SK-N-DZ (cell line): ENCODE measurements around the genes CELA2B and PADI3.

DNA sequence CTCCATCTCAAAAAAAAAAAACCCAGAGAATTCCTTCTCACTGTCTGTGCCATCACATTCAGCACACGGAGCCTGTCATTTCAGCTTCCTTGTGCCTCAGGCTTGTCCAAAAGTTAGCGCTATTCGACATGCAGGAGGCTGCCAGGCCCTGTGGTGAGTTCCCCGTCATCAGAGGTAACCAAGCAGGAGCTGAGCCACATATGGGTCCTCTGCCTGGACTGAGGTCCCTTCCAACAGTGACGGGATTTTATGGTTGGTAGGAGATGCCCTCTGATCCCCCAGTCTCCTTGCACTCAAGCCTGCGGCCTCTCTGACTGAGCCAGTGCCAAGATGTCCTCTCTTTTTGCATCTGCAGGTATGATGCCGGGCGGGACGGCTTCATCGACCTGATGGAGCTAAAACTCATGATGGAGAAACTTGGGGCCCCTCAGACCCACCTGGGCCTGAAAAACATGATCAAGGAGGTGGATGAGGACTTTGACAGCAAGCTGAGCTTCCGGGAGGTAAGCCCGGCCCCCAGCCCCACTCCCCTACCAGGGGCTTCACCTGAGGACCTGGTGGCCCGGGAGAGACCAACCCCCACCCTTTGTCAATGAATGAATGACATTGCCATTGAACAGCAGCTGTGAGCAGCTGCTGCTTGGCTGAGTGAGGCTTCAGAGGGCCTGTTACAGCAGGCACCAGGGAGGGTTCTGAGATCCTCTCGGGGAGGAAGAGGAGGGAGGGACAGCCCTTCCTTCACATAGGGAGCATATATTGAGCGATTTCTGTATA, 12.5 kb upstream of the CTRC start:
RAMPAGE:
- cytosol, long total RNA, result no peak
- nucleus, long total RNA, result no peak

GRCh38 chr1:15475960-15476300, at the start of gene CELA2B:
TSS of gene CELA2B (plus strand) at chr1:15476104.
RAMPAGE:
- cytosol, long total RNA, result no peak
- nucleus, long total RNA, result no peak

DNA sequence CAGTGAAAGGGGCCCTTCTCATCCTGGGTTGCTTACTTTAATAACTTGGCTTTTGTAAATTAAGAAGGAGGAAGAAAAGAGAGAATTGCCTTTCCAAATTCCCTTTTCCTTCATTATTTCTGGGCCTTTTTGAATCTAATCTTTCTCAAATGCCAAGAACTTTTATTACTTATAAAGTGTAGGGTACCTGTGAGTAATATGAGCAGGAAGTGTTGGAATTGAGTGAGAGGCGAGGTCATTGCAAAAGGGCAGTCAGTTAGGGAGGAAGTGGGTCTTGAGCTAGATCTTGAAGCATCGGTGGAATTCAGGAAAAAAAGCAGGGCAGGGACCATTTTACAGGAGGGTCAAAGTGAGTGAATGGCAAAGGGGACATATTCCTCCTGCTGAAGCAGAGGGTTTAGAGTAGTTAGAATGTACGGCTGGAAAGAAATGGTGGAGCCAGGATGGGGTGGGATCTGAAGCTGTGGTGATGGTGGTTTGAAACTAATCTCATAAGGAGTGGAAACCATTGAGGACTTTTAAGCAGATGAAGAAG, 18.8 kb upstream of the RSC1A1 start:
RAMPAGE:
- cytosol, long total RNA, result no peak
- nucleus, long total RNA, result no peak

GRCh38 chr1:15727711-15728340, 8.2 kb upstream of the SLC25A34 start:
RAMPAGE:
- cytosol, long total RNA, result no peak
- nucleus, long total RNA, result no peak

DNA sequence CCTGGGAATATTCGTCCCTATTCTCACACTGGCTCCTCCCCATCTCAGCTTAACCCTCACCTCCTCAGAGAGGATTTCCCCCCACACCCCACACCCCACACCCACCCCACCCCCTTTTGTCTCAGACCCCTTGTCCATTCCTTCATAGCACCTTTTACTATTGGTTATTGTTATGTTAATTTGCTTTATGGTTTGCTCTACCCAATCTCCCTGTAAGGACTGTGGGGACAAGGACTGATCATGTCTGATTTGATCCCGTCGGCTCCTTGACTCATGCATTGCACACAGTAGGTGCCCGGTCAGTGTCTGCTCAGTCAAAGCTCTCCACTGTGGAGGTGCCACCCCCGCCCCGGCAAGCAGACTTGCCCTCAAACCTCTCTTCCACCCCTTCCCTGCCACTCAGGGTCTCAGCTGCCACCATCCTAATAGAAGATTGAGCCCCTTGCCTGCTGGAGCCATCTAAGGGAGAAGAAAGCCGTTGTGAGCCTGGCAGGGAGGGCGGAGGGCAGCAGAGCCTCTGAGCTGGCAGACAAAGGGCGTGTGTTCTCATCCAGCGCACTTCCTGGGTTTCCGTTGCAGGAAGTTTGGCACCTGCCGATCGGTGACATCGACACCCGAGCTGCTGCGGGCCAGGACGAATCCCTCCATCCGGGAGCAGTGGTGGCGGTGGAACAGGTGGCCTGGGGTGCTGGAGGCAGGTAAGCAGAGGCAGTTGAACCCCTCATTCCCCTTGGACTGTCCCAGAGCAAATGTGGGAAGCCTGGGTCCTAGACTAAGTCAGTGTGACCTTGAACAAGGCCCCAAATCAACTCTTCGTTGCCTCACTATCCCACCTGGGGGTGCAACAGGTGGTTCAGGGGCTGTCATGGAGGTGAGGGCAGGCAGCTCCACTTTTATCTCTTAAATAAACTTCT, 2.3 kb upstream of the FBLIM1 start:
RAMPAGE:
- cytosol, long total RNA, result no peak
- nucleus, long total RNA, result no peak

DNA sequence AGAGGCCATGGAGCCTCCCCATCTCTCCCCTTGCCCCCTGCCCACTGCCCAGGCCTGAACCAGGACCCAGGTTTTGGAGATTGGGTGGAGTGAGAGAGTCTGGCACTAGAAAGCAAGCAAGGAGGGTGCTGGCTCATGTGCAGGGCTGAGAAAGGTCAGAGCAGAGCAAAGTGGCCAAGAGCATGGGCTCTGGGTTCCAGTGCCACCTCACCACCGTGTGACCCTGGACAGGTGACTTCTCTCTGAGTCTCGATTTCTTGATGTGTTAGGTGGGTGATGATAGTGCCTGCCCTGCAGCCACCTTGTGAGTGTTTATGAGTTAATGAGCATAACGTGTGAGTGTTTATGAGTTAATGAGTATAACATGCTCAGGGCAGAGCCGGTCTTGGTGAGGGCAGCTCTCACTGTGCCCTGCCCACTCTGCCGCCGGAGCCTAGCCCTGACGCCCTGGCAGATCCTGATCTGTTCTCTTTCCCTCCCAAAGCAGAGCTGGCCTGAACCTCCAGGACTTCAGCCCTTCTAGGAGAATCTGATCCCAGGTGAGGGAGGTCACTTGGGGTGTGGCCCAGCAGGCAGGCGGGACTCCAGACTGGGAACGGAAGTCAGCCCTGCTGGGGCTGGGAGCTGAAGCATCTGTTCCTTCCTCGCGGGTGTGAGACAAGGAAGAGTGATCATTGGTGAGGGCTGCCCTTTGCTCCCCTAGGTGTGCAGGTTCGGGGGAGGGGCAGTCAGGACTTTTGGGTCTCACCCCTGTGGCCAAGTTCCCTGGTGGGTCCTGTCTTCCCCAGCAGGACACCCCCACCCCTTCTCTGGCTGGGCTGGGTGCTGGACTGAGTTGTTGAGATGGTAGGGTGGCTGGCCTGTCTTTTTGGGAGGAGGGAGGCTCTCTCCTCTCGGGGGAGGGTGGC, 5.7 kb downstream of the FBLIM1 start:
RAMPAGE:
- cytosol, long total RNA, result no peak
- nucleus, long total RNA, result no peak

DNA sequence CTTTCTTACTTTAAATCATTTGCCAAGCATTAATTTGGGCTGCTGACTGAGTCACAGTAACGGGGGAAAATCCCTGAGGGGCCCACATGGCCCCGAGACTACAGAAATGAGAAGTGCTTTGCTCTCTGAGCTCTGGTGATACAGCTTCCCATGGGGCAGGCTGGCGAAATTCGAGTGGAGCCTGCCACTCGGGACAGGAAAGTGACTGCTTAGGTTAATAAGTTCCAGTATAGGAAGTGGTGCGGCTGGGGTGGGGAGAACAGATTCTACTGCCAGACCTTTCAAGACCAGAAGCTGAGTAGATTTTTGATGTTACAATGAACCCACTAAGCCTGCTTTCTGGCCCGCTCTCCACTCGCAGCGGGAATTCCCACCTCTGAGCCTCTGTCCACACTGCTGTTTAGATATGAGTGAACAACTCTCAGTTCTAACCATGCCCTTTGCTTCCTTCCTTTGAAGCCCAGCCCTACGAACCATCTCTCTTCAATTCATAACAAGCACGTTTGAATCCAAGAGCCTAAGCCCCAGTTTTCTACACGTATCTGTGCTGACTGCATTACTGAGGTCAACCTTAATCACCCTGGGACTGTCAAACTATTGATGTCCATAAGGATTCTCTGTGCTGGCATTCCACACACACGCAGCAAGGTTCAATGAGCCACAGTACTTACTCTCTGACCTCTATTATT, 9.7 kb downstream of the ZBTB17 start:
RAMPAGE:
- cytosol, long total RNA, result no peak
- nucleus, long total RNA, result no peak

GRCh38 chr1:16124647-16125304, 31.1 kb downstream of the EPHA2 start:
RAMPAGE:
- cytosol, long total RNA, result no peak
- nucleus, long total RNA, result no peak

DNA sequence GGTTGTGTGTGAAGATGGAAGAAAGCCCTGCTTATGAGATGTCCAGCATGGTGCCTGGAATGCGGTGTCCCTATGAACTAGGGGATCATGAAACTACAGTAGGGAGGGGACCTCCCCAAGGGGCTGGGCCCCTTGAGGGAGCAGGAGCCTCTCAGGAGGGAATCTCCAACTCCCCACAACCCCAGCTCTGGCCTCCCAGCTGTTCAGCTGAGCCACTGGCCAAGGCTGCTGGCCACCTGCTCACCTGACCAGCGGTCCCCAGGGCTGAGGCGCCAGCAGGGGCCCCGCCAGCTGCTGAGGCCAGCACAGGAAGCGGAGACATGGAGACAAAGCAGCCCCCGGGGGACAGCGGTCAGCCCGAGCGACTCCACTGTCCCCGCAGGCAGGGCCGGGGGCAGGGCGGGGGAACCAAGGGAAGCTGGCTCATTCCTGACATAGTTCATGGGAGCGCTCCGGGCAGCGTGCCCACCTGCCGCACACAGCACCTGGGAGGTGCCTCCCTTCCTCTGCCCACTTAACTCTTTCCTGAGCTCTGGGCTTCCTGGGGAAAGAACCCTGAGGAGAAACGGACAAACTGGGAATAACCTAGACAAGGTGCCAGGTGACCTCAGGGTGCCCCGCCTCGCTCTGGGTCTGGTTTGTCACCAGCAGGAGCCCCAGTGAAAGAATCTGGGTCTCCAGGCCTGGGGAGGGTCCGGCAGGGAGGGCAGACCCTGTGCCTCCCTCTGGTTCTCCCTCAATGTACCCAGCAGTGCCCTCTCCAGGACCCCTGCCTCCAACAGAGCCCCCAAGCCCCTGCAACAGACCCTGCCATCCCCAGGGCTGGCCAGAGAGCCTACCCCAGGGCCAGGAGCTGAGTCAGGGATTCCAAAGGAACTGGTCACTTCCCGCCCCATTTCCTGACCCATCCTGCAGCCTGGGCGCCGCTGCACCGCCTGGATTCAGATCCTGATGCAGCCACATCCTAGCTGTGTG, 10.7 kb downstream of the EPHA2 start:
RAMPAGE:
- cytosol, long total RNA, result no peak
- nucleus, long total RNA, result no peak

GRCh38 chr1:16217934-16218608, 5.6 kb upstream of the ARHGEF19 start:
RAMPAGE:
- cytosol, long total RNA, result no peak
- nucleus, long total RNA, result no peak

DNA sequence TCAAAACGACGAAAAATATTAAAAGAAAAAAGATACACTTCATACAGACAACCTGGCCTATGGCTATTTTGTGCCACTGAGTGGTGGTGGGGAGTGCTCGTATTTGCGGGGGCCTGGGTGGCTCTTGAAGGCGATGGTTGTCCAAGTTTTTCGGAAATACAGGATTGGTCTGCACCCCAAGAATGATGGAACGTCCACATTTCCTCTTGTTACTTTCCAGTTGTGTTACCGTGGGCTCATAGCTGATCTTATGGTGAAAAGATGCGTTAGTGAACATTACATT, 986 bp downstream of the NECAP2 start:
RAMPAGE:
- cytosol, long total RNA, result no peak
- nucleus, long total RNA, result no peak

RAMPAGE:
- cytosol, long total RNA, result no peak
- nucleus, long total RNA, result no peak
These were observed 100.1 kb downstream of the NECAP2 start for GRCh38 chr1:16540721-16540919.

GRCh38 chr1:16642345-16642703, 201.8 kb downstream of the NECAP2 start:
RAMPAGE:
- cytosol, long total RNA, result no peak
- nucleus, long total RNA, result no peak

RAMPAGE:
- cytosol, long total RNA, result no peak
- nucleus, long total RNA, result no peak
These were observed 203.5 kb downstream of the NECAP2 start for GRCh38 chr1:16643932-16644468.

GRCh38 chr1:16677844-16678607, 237.5 kb downstream of the NECAP2 start:
RAMPAGE:
- cytosol, long total RNA, result no peak
- nucleus, long total RNA, result no peak

DNA sequence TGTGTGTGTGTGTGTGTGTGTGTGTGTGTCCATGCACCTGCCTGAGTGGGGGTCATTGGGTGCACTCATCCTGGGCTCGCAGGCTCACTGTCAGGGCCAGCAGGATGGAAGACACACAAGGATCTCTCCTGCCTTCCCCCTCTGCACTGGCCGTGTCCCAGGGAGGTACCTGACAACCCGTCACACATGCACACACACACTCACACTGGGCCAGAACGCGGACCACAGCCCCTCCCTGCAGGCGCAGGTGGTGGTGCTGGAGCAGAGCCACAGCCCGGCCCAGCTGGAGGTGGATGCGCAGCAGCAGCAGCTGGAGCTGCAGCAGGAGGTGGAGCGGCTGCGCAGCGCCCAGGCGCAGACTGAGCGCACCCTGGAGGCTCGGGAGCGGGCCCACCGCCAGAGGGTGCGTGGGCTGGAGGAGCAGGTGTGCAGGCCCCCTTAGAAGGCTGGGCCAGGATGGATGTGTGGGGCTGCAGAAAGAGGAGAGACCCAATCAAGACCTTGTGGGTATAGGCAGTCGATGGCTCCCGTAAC, 9.1 kb downstream of the MFAP2 start:
RAMPAGE:
- cytosol, long total RNA, result no peak
- nucleus, long total RNA, result no peak

DNA sequence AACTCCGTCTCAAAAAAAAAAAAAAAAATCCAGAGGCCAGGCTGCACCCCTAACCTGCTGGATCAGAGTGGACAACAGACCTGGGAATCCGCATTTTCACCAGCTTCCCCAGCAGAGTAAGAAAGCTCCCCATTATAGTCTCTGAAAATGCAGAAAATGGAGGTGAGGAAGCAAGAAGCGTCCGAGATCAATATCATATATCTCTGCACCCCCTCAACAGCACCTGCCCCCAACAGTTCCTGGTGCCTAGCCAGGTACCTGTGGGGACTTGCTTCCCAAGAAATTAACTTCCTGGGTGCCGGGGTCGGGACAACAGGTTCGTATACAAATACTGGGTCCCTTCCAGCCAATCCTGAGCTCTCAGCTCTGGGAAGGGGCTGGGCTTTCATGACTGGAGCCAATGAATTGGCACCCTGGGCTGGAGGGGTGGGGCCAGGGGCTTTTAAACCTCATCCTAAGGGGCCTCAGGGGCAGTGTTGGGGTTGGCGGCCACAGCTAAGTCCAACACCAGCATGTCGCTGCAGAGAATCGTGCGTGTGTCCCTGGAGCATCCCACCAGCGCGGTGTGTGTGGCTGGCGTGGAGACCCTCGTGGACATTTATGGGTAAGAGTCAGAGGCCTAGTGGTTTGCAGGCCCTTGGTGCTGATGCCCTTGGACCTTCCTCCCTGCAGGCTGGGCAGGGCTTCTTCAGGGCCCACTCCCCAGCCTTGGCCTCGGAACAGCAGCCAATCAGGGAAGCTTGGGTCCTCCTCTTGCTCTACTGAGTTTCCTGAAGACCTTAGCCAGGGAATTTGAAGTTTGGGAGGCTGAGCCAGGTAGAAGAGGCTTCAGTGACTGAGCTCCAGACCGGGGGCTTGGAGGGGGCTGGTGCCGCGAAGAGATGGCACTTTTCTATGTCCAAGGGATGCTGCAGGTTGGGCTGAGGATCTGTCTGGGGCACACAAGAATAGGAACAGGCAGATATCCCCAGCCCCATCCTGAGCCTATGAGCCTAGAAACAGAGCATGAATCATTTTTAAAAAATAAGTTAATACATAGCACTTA, at the start of gene PADI3:
Gene PADI3, plus strand, starts transcription at position 473 of the 1,045 bp plus-strand sequence.
RAMPAGE:
- cytosol, long total RNA, result no peak
- nucleus, long total RNA, result no peak

DNA sequence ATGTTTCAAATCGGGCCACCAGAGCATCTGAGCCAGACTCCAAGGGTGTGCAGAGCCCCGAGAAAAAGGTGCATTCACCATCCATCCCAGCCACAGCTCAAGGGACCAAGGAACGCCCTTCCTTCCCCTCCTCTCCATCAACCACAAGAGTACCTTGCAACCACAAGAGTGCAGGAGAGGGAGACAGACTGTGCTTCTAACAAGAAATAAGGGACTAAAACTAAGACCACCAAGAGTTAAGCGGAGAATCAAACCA, 28.6 kb downstream of the RCC2 start:
RAMPAGE:
- cytosol, long total RNA, result no peak
- nucleus, long total RNA, result no peak

DNA sequence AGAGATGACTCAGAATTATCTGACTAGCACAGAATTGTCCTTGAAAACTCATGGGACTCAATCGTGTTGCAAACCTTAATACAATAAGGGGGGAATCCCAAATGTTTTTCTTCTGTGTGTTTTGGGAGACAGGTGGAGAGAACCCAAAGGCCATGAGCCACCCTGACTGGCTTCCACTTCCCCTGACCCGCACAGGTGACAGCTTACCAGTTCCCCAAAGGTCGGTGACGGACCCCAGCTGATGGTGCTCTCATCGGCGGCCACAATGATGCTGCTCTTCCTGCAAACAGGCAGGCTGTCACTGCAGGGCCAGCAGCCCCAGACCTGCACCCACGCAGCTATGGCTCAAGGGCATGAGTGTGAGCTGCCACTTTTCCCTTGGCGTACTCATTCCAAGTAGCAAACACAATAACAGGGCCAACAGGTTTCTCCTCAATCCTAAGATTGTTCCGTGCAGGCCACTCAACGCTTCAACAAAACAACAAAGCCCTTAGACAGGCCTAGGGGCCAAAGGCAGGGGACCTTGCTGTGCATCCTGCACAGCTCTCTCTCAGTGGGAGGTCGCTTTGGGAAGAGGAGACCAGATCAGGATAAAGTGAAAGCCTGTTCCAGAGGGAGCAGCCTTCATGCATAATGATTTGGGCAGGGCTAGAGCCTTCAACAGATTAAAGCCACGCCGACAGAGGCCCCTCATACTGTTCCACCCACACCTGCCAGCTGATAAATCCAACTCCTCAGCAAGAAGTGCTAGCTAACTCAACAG, 27.4 kb downstream of the RCC2 start:
RAMPAGE:
- cytosol, long total RNA, result no peak
- nucleus, long total RNA, result no peak

DNA sequence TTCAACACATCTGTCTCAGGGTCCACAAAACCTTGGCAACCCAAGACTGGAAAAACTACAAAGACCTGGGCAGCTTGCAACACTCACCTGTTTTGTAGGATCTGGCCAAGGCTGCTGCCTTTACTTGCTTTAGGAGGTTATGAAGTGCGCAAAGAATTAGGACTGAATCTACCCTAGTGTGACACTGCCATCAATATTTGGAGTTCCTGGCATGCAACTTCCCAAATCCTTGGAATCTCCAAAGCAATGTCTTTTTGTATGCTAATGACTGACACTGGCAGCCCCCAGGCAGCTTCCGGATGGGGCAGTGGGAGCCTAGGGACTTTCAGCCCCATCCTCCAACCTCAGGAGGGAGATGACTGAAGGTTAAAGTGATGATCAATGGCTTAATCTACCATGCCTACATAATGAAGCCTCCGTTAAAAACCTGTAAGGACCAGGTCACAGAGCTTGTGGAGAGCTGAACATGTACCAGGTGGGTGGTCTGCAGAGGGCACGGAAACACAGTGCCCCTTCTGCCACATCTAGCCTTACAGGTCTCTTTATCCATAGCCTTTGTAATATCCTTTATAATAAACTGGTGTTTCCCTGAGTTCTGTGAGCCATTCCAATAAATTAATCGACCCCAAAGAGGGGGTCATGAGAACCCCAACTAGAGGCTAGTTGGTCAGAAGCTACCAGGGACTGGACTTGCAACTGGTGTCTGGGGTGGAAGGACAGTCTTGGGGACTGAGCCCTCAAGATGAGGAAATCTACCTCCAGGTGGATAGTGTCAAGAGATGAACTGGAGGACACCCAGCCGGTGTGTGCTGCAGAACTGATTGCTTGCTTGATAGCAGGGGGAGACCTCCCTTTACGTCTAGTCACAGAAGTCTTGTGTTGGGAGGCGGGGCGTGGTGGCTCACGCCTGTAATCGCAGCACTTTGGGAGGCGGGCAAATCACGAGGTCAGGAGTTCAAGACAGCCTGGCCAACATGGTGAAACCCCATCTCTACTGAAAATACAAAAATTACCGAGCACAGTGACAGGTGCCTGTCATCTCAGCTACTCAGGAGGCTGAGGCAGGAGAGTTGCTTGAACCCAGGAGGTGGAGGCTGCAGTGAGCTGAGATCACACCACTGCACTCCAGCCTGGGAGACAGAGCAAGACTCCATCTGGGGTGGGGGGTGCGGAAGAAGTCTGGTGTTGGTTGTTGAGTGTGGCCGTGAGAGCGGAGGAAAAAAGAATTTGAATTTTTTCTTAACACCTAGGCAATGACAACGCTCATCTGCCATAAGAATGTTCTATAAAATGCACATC, 5.1 kb downstream of the RCC2 start:
RAMPAGE:
- cytosol, long total RNA, result no peak
- nucleus, long total RNA, result no peak